Endometrial microvascular endothelial cells (primary cell): ENCODE data around the genes MBTPS2, MAGEB6B and MAGEB10.

- RAMPAGE, long total RNA = no peak
These were observed 2.7 kb downstream of the PHKA2 start for GRCh38 chrX:18981022-18981742.

DNA sequence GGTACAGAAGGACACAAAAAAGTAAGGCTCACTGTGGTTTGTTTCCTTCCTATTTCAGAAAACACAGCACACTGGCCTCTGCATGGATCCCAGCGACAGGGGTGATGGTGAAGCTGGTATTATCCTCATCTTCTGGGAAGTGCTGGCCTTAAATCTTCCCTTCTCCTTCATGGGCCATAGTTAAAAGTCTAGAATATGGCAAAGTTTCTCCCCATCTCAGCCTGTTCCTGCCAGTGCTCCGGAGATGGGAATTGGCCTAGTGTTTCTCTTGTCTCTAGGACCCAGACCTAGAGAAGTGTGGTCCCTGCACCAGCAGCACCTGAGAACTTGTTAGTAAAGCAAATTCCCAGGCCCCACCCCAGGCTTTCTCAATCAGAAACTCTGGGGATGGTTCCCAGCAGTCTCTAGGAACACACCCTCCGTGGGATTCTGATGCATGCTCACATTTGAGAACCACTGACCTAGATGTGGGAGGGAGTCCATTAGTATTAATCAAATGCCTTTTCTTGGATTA lies 132.2 kb upstream of the MAP3K15 start:
- RAMPAGE, long total RNA = no peak

DNA sequence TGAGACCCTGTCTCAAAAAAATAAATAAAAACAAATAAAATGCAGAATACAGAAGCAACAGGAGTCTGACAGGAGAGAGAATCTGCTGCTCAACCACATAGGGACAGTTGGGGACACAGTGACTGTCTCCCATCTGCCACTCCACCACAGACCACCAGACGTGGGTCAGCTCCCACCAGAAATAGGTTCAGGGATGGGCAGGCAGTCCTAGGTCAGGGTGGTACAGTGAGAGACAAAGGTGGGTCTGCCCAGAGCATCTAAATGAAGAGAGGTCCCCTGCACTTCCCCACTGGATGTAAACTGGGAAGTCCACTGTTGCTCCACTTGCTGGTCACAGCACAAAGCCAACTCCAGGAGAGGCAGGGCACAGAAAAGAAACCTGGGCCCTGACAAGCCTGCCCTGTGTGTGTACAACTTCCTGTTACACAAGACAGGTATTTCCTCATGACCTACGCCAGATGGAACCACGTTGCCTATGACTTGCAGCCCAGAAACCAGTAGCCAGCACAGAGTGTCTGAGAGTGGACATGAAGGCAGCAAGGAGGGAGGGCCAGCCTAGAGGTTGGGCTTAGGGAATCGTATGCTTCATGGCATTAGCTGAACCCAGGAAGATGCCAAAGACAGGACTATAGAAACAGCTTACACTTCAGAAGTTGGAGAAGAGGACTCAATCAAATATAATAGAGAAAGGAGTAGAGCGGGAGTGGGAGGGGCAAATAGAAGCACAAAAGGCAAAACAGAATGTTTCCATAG lies 161.8 kb downstream of the SH3KBP1 start:
- RAMPAGE, long total RNA = no peak

DNA sequence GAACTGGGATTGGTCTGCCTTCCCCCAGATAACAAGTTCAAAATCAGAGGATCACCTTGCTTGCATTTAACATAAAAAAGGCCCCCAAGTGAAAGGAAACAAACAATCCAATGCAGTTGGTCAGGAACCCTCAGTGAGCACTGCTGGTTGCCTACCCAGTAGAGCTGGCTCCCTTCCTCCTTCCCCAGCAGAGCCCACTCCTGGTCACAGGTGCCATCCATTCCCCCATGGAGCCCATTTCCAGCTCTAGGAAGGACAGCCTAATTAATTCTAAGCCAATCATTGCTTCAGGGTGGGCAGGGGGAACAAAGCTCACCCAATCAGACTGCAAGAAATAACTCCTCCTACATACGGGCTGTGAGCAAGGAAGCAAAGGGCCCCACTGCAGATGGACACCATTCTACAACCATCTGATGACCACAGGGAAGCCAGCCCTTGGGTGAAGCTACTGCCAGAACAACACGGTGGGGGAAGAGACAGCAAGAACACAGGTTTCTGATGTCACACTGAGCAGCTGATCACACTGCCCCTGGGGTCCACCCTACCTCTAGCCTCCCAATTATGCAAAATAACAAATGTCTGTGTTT lies 86.5 kb downstream of the SH3KBP1 start:
- RAMPAGE, long total RNA = no peak

- RAMPAGE, long total RNA = no peak
These were observed 48.8 kb downstream of the RPS6KA3 start for GRCh38 chrX:20217975-20218174.

DNA sequence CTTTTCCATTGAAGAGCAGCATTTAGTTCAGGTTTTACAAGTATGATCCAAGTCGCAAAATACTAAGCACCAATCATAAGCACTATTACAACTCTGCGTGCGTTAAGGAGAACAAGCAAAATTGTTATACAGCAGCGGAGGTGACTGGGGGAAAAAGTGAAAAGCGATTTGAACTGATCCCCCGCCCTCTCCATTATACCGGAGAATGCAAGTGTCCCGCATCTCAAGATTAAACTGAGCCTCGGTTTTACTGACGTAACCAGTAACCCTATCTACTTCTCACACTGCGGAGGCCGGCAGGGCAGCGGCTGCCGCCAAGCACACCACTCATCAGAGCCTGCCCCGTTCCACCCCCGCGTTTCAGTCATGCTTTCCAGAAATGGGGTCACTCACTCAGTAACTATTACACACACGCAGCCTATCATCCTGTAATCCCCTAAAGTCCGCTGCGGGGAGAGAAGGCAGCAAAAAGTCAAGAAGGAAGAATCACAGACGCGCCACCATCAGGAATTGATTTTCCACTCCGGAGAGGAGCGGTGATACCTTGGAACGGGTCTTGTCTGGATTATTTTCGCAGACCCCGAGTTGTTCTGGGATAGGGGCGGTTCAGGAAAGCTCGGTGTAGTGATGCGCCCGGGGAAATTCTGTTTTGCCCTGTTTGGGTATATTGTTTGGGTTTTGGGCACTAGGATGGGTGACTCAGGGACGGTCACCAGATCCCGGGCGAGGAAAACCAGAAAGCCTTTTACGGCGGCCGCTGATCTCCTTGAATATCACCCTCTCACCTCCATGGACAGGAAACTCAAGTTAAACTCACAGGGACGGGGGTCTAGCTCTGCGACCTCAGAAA lies 1.4 kb downstream of the RPS6KA3 start:
- RAMPAGE, long total RNA = no peak

DNA sequence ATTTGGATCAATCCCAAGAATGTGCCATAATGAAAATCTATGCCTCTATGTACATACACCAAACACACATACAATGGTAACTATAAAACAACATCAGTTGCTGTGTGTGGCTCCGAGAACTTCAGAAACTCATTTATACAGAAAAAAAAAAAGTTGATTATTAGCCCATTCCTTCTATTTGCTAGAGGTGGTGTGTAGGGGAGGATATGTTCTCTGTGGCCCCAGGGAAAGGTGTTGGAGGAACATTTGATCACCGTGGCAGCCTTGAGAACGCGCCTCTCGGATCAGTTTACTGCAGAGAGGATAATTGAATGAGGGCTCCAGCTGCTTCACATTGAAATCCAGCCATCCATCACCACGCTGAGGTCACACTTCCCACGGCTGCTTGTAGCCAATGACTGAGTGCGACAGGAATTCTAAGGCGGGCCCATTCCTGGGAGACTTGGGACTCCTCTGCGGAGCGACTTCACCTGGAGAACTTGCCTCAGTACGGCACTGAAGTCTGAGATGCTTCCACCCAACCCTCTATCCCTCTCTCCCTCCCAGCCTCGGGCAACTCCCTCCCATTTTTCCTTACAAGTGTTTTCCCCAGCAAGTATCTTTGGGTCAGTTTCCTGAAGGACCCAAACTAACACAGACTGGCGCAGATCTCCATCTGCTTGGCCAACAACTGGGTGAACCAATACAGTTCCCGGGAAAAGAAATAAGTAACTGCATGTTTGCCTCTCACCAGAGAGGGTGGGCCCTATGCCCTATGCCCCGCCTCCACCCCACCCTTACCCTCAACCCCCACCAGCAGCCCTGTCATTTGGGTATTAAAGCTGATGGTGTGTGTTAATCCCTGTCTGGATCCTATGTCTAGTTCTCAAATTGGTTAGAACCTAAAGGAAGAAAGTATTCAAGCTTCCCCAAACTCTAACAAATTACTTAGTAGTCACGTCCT lies 19.3 kb downstream of the SMPX start:
- RAMPAGE, long total RNA = no peak

- RAMPAGE, long total RNA = no peak
These were observed 15.8 kb downstream of the SMPX start for GRCh38 chrX:21742121-21742494.

- RAMPAGE, long total RNA = no peak
These were observed at the start of gene MBTPS2 for GRCh38 chrX:21839245-21840355. Gene MBTPS2 (plus strand): TSS chrX:21839617.

- RAMPAGE, long total RNA = no peak
These were observed 26.8 kb downstream of the YY2 start for GRCh38 chrX:21882374-21883101.

- RAMPAGE, long total RNA = no peak
These were observed 23.3 kb downstream of the SMS start for GRCh38 chrX:21963746-21964210.

GRCh38 chrX:23659962-23660947 lies 7.0 kb upstream of the PRDX4 start:
- RAMPAGE, long total RNA = no peak

GRCh38 chrX:23732743-23733193 lies 10.3 kb downstream of the ACOT9 start:
- RAMPAGE, long total RNA = no peak

DNA sequence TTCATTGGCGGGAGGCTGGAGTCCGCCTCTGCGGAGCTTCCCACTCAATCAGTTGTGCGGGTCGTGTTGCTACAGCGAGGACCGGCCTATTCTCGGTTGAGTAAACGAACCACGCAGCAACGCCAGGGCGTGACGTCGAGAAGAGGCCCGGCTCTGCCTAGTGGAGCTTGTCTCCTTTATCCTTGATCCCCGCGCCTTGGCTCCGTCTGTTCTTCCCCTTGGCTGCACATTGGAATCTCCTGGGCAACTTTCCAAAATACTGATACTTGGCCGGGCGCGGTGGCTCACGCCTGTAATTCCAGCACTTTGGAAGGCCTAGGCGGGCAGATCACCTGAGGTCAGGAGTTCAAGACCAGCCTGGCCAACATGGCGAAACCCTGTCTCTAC lies 261 bp upstream of the ACOT9 start:
- RAMPAGE, long total RNA = no peak

DNA sequence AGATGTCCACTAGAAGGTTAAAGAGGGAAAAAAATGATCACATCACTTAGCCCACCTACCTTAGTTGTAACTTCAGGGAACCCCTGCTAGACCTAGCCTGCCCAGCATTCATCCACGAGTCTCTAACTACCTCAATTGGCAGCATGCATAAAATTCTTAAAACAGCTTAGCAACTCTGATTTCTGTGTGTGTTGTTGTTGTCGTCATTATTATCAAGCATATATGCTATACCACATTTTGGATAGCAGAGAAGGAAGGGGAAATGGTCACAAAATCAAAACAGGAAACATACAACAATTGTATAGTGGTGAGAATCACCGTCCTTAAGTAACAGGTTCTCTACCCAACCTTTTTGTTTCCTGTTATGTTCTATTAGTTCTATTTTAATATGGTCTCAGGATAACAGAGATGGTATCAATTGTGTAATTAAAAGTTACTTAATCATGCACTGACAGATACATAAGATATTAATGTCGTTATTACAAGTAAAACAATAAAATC lies 2.7 kb upstream of the ACOT9 start:
- RAMPAGE, long total RNA = no peak

- RAMPAGE, long total RNA = no peak
These were observed 51.9 kb downstream of the CXorf58 start for GRCh38 chrX:23959582-23960262.

DNA sequence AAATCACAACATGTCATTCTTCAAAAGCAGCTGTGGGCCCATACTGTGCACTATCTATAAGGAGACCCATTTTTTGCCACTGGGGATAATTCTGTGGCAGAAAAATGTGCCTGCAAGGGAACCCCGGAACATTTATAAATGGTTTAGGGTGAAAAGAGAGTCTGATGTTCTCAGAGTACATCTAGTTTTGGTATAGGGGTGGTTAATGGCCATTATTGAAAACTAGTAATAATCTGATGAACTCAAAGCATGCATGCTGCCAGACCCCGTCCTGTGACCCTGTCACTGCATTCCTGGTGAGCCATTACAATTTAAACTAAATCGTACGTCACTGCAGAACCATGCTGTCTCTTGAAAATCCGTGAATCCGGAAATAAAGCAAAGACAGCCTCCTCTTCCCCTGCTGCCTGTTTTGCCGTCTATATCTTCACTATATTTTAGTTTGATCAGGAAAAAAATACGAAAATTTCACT lies 135.1 kb downstream of the ARX start:
- RAMPAGE, long total RNA = no peak

GRCh38 chrX:26160229-26160850 lies at the start of gene MAGEB6B:
Gene MAGEB6B (plus strand): TSS chrX:26160601.
- RAMPAGE, long total RNA = no peak

DNA sequence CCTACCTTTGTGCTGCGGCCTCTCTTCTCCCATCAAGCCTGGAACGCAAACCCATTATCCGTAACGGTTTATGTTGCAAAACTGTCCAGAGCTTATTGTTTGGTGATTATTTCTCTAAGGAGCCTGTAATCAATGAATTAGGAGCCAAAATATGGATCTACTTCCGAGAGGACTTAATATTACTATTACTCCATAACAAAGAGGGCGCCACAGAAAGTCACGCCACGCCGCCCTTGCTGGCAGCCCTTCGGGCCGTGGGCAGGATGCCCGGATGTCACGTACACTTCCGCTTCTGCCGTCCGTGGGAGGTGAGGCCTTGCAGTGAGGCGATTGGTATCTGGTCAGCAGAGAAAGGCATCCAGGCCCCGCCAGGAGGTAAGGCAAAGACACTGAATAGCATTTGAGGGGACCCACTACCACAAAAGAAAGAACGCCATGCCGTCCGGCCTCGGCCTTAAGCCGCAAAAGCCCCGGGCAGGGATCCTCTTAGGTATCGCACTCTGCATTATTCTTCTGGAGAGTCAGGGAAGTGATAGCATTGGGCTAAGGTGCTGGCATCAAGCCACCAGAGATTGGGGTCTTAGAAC lies at the start of gene MAGEB10:
Gene MAGEB10, plus strand, starts transcription at position 329 of the 587 bp plus-strand sequence.
- RAMPAGE, long total RNA = no peak

- RAMPAGE, long total RNA = no peak
These were observed 419 bp upstream of the IL1RAPL1 start for GRCh38 chrX:28586842-28587211.